GM23338 (cell line): ENCODE measurements around a stretch of chr2.

DNA sequence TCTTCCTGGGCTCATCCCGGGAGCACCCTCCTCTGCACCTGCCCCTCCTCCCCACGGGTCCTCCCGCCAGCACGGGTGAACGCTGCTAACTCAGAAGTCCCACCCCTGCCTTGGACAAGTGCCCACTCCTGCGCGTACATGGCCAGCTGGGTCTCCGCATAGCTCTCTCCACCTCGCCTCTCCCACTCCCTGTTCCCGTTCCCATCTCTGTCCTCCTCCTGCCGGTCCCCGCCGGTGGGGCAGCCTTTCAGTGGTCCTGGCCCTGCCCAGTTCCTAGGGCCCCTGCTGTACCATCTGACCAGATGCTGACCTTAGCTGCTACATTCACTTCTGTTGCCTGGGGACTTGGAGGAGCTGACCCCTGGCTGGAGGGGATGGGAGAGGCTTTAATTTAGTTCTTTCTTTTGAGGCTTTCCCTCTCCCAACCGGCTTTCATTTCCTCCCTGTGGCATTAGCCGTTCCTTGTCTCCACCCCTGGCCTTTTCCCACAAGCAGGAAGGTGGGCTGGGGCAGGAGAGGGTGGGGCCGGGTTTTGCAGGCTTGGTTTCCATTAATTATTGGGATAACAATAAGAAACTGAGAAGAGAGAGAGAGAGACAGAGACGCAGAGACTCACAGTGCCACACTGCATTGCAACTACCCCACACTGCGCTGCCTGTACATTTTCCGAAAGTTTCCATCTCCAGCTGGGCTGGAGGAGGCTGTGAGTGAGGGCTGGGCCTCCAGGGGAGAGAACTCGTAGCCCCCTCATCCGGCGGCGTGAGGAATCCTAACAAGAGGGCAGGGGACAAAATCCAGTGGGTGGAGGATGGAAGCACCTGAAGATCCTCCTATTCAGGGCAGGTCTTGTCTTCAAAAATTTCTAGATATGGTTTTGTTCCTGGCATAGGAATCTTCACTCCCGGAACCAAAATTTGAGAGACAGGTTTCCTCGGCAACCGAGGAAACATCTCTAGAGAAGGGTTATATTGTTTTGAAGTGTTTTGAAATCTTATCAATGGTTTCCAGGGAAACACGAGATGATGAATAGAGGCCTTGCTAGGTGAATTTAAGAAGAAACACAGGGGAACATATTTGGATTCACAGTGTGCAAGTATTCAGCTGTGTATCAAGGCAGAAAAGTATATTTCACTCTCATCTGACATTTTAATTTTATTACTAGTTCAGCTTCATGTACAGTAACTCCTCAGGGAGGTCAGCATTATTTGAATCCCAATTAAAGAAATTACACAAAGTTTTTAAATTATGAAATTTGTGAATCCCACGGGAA is 136.5 kb downstream of the SH3BP4 start:
- PRO-cap = no peak
- RAMPAGE, long total RNA = no peak

DNA sequence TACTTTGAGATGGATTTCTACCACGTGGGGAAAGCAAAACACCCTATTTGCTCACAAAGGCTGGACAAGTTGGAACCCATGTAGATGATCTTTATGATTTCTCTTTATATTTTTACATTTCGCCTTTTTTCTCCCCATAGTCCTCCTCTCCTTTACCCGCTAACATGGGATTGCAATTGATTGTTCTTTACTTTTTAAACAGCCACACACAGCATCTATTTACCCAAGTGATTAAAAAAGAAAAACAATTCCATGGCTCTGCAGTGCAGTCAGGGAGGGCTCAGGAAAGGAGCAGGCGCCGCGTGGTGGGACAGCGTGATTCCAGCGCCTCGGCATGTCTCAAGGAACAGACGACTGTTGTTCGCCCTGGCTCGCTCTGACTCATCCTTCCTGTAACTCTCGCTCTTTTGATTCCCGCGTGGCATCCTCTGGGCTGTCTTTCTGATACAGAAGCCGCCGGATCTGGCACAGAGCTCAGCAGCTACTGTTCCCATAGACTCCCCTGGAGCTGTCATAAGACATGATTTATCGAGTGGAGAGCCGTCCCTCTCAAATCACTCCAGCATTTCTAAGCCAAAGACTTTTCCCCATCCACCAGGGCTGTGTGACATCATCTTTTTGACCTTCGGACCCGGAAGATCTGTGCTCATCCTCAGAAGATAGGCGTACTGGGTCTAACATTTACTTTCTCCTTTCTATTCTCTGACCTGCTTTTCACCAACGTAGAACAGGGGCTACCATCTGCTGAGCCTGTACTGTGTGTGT is 230.3 kb upstream of the AGAP1 start:
- PRO-cap = no peak
- RAMPAGE, long total RNA = no peak

- PRO-cap = no peak
- RAMPAGE, long total RNA = no peak
Measured at GRCh38 chr2:235506617-235507165, 12.8 kb downstream of the AGAP1 start.

DNA sequence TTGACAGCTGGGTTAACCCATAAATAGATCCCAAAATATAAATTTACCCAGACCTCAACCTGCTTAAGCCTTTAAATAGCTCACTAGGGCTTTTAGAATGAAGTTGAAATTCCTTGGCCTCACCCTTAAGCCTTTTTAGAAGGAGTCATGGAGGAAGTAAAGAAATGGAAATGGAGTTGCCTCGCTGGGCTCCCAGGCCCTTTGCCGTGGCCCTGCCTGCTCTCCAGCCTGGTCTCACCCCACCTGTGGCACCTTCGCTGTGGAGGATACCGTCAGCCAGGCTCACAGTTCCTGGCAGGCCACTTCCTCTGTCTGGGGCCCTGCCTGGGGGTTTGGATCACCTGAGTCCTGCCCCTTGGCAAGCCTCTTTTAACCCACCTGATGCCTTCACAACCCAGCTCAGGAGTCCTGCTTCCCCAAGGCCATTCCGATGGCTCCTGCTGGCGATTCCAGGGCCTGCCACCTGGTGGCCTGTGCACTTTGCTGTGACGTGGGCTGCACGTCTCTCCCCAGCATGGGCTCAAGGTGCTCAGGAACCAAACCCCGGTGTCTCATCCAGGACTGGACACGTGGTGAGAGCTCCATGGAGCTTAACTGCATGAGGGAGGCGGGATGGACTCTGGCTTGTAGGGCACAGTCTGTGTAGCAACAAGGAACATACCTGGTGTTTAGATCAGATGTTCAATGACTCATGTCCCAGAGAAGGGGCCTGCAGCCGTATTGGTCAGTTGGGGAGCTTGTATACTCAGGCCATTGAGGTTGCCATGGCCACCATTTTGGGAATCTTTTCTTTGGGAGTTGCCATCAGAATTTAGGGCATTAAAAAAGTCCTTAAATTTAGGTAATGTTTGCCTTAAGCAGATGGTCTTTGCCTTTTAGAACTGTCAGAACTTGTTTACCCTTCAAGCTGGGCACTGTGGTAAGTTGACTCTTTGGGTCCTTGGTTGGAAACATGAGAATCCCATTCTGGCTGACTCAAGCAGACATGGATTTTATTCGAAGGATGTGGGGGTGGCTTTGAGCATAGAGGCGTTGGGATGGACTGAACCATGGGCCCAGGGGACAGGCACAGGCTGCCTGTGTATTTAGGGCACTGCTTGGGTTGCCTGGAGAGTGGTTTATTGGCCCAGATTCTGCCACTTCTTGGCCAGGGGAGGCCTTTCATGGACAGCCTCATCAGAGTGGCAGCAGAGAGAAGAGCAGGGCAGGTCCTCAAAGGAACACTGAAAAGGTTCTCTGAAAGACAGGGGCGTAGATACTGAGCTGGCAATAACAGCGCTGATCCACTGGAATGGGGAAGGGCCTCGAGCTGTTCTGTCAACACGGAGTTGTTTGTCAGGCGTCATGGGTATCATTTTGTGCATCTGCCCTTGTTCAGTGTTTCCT is 20.9 kb downstream of the AGAP1 start:
- PRO-cap = no peak
- RAMPAGE, long total RNA = no peak

DNA sequence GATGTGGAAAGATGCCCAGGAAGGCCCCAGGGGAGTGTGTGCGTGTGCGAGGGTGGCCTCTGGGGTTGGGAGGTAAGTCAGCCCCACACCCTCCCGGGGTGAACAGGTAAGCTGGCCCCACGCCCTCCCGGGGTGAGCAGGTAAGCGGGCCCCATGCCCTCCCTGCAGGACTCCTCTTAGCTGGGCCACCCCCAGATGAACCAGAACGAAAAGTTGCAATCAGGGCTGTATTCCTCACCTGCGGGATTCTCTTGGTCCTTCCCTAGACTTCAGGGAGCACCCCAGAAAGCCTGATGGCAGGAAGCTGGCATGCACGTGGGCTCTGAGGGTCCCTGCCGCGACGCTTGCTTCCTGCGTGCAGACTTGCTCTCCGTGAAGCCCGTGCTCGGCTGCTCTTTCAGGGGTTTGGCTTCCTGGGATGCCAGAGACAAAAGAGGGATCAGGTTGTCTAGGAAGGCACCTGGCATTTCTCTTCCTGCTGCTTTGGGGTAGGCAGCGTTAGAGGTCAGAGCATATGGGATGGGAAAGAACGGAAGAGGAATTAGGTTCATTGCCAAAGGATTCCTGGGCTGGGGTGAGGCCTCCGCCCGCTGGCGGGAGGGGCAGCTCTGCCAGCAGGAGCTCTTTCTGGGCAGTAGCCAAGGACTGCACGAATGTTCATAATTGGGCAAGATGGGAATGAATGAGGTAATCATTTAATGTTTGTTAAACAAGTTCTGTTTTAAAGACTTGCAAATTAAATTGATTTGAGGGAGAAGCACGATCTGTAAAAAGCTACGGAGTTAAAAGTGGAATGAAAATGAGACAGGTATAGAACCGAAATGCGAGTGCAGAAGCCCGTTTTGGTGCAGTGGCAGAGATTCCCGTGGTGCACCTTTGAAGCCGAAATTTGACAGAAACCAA is 253.8 kb downstream of the AGAP1 start:
- PRO-cap = no peak
- RAMPAGE, long total RNA = no peak

DNA sequence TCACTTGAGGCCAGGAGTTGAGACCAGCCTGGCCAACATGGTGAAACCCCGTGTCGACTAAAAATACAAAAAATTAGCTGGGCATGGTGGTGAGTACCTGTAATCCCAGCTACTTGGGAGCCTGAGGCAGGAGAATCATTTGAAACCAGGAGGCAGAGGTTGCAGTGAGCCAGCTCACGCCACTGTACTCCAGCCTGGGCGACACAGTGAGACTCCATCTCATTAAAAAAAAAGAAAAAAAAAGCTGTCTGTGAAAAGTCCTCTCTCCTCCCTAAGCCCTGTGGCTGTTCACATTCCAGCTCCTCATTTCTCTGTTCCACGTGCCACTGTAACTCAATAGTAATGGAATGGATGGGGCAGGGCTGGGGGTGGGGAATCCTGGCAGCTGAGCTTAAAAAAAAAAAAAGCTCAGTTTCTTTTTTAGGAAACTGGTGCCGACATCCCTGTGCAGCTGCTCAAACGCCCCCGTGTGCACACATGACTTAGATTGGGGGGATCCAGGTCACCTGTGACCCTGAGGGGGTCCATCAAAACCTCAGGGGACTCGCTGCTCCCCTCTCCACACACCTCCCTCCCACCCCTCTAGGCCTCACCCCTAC is 255.2 kb downstream of the AGAP1 start:
- PRO-cap = no peak
- RAMPAGE, long total RNA = no peak

DNA sequence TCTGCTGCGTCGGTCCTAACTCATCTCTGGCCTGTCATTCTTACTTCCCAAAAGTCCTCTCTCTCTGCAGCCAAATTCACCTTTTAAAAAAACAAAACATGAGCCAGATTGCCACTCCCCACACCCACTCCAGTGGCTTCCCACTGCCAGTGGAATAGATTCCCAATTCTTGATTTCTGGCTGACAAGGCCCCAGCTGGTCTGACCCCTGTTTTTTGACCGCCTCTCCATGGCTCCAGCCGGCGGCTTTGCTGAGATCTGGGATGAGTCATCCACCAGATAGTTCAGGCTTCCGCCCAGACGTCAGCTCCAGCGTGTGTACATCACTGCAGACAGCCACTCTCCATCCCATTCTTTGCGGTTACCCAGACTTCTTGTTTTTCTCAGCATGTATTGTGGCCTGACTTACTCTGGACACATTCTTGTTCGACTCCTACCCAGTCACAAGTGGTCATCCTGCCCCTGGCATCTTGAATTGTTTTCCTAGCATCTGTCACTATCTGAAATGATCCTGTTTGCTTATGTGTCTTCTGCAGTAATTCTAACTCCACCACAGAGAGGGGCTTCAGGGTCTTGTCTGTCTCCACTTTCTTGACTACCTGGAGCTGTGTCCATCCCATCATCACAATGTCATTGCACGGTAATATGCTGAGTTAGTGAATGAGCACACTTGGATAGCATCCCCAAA is 227.8 kb downstream of the GBX2 start:
- PRO-cap = no peak
- RAMPAGE, long total RNA = no peak

- PRO-cap = no peak
- RAMPAGE, long total RNA = no peak
Measured at GRCh38 chr2:235974418-235974887, 193.7 kb downstream of the GBX2 start.

DNA sequence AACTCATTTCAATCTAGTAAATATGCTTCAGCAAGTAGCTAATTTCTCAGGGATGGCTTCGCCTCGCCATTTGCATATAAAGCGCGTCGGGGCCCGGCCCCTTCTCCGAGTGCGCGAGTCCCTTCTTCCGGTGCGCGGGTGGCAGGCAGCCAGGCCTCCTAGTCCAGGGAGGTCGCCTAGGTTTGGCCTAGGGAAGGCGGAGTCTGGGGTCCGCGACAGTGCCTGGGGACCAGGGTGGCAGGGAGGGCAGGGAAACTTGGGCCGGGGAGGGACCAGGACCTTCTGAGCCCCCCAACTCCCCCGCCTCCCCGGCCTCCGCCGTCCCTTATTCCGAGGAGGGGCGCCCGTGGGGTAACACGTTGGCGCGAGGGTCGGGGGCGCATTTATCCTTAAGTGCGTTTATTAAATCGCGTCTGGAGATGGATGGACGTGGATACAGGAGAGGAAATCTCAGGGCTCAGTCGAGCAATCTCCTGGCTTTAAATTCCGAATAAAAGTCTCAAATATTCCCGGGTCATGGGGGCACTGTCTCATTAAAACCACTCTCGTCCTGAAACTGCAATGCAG is 10.4 kb upstream of the GBX2 start:
- PRO-cap = unidirectional peak, plus-strand start at position 116 of the sequence
- RAMPAGE, long total RNA = no peak

DNA sequence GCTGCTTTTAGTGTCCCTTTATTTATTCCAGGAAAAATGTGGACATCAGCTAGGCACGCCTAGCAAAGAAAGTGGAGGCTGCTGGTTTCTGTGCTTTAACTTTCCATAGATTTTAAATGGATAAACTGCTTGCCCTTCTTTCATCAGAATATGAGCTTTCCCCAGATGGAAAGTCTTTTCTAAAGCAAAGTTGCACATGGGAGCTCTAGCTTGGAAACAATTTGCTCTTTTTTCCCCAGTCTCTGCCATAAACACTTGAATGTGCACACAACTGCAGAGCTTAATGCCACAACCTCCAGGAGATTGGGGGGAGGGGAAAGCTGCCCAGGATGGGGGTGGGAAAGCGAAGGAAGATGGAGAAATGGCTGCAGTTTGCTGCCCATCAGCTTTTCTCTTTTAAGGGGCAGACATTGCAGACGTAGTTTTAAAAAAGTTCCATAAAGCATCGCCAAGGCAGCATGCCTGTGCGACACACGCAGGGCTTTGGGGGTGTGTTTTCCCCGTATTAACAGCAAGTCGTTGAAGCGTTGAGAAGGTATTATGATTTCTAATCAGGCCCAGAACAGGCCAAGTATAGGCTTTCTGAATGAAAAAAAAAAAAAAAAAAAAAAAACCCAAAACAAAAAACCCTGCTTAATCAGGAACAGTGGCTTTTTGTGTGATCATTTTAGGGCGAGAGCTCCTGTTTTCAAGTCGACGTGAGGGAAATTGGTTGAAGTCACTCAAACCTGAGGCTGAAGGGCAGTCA is 1.6 kb downstream of the ACKR3 start:
- PRO-cap = no peak
- RAMPAGE, long total RNA = no peak

DNA sequence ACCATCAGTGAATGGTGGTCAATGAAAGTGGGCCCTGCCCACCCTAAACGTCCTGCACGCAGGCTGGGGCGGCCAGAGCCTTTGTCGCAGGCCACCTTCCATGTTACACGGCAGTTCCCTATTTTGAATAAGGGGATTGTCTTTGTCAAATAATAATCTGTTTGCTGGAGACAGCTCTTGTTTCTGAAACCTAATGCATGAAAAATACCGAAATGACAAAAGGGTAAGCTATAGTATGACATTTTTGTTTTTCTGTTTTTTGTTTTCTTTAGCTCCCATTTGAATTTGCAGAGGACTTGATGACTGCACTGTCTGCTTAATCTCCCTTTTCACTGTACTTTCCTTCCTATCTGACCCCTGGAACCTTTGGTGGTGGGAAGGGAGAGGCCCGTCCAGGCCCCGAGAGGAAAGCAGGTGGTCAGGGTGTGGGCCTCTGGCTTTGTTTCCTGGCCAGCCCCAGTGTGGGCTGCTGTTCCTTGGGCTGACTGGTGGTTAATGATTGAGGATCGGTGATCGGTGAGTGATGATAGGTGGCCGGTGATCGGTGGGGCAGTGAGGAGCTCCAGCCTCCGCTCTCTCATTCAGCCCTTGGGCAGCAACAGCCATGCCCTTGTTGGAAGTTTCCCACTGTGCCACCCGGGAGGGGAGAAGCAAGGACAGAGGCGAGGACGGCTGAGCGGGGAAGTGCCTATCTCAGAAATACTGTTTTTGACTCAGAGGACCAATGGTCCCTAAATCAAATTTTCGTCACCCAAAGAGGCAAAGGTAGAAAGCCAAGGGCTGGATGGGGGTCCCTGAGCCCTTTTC is 7.2 kb downstream of the ACKR3 start:
- PRO-cap = no peak
- RAMPAGE, long total RNA = no peak

- PRO-cap = no peak
- RAMPAGE, long total RNA = no peak
Measured at GRCh38 chr2:236782971-236783557, 213.4 kb downstream of the ACKR3 start.

GRCh38 chr2:236828071-236828444 is 257.6 kb upstream of the COPS8 start:
- PRO-cap = no peak
- RAMPAGE, long total RNA = no peak

GRCh38 chr2:236969781-236970610 is 115.7 kb upstream of the COPS8 start:
- PRO-cap = no peak
- RAMPAGE, long total RNA = no peak

DNA sequence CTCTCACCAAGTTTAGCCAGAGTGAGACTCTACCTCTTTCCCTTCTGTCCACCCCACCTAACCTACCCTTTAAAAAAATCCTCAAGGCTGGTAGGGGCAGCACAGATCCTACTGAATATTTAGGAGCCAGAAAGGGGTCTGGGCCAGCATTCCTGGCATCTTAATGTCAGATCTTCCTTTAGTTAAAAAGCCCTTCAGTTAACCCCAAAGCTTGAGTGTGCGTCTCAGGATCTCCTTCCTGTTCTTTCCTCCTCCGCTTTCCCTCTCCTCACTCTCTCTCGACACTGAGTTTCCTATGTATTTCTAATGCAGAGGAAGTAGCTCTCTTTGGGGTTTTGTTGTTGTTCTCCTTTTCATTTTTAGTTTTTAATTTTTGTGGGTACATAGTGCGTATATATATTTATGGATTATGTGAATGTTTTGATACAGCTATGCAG is 110.0 kb upstream of the COPS8 start:
- PRO-cap = no peak
- RAMPAGE, long total RNA = no peak

DNA sequence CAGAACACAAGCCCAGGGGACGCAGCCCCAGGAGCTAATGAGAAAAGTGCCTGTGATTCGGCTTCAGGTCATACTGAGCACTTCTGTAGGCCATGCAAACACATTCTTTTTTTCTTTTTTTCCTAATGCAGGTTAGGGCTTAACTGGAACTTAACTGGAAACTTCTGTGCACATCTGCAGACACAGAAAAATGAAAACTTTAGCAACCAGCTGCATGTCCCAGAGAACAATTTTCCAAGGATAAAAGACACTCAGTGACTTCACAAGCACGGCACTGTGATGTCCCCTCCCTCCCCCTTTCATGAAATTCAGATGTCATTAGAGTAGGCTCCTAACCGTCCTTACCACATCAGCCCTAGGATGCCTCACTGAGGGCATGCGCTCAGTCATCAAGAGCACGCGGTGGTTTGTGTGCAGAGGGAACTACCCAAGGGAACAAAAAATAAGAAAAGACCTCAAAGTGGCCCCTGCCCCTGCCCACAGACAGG is 70.2 kb downstream of the COPS8 start:
- PRO-cap = no peak
- RAMPAGE, long total RNA = no peak

DNA sequence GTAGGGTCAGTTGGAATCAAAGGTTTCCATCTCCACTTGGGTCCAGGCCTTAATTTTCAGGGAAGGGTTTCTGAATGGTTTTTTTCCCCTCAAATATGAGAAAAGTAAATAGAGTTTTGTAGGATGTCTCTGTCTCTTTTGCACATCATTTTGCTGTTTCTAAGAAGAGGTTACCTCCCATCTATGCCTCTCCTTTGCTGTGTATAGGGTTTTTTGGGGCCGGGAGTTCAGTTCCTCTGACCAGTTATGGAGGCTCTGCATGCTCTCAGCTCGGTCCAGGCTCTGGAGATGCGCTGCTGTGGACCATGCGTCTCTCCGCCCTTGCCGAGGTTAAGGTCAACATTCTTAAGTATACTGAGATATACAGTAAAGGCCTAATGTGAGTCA is 98.3 kb downstream of the COPS8 start:
- PRO-cap = no peak
- RAMPAGE, long total RNA = no peak

- PRO-cap = no peak
- RAMPAGE, long total RNA = no peak
Measured at GRCh38 chr2:237310349-237310655, 103.7 kb downstream of the COL6A3 start.

DNA sequence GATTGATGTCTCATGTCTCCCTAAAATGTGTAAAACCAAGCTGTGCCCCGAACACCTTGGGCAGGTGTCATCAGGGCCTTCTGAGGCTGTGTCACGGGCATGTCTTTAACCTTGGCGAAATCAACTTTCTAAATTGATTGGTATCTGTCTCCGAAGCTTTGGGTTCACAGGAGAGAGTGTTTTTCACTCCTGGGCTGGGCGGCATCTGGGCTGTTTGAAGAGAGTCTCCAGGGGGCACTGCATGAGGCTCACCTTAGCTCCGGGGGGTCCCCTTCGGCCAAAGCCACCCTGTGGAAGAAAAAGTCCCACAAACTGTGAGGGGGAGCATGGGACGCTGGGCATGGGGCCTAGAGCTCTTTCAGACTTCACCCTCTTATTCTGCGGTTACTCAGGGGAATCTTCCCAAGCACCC is 59.3 kb downstream of the COL6A3 start:
- PRO-cap = no peak
- RAMPAGE, long total RNA = no peak

GRCh38 chr2:237356987-237357493 is 56.9 kb downstream of the COL6A3 start:
- PRO-cap = no peak
- RAMPAGE, long total RNA = no peak